Melanocyte of skin (primary cell): ENCODE measurements around a stretch of chr4.

DNA sequence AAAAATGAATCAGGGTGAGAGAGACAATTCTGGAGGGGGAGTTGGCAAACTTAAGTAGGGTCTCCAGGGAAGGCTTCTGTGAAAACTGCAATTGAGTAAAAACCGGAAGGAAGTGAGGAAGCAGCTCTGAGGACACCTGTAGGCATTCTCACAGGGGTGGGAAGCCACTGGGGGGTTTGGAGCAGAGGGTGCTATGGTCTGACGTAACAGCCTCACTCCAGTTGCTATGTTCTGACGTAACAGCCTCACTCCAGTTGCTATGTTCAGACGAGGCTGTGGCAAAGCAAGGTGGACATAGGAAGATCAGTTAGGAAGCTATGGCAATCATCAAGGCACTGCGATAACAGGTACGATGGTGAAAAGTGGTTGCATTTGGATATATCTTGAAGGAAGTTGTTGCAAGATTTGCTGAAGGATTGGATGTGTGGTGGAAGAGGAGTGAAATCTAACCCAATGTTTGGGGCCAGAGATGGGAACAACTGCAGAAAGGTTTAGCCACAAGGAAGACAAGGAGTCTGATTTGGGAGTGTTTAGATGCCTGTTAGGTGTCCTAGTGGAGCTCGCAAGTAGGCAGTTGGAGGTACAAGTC lies 47.9 kb downstream of the EDNRA start:
- CAGE, long polyA plus RNA, 2 experiments = no peak in any of the 2 experiments

- CAGE, long polyA plus RNA, 2 experiments = no peak in any of the 2 experiments
Observed at GRCh38 chr4:147731155-147731826, 597 bp upstream of the ARHGAP10 start.

GRCh38 chr4:147733537-147734531 lies 1.9 kb downstream of the ARHGAP10 start:
- CAGE, long polyA plus RNA, 2 experiments = no peak in any of the 2 experiments

- CAGE, long polyA plus RNA, 2 experiments = no peak in any of the 2 experiments
Observed at GRCh38 chr4:147772438-147773186, 40.7 kb downstream of the ARHGAP10 start.

GRCh38 chr4:147855502-147856174 lies 123.8 kb downstream of the ARHGAP10 start:
- CAGE, long polyA plus RNA, 2 experiments = no peak in any of the 2 experiments

DNA sequence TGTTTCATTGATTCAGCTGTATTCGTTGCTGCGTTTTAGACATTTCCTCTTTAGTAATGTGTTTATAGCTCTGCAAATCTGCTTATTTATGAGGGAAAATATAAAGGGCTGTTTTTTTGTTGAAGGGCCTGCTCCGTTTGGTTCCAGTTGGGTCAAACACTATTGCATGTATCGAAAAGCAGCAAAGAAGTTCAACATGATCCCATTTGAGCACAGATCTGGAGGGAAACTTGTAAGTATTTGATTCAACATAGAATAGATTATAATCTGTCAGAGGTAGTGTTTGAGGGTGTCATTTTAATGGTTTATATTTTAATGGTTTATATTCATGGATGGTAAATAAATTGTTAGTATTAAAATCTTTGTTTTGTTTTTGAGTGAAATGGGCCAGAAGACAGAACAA lies 147.2 kb downstream of the ARHGAP10 start:
- CAGE, long polyA plus RNA, 2 experiments = no peak in any of the 2 experiments

- CAGE, long polyA plus RNA, 2 experiments = no peak in any of the 2 experiments
Observed at GRCh38 chr4:147996429-147997276, 264.8 kb downstream of the ARHGAP10 start.

GRCh38 chr4:148273414-148274032 lies 168.7 kb downstream of the NR3C2 start:
- CAGE, long polyA plus RNA, 2 experiments = no peak in any of the 2 experiments

- CAGE, long polyA plus RNA, 2 experiments = no peak in any of the 2 experiments
Observed at GRCh38 chr4:150391091-150391441, 190.9 kb upstream of the MAB21L2 start.

DNA sequence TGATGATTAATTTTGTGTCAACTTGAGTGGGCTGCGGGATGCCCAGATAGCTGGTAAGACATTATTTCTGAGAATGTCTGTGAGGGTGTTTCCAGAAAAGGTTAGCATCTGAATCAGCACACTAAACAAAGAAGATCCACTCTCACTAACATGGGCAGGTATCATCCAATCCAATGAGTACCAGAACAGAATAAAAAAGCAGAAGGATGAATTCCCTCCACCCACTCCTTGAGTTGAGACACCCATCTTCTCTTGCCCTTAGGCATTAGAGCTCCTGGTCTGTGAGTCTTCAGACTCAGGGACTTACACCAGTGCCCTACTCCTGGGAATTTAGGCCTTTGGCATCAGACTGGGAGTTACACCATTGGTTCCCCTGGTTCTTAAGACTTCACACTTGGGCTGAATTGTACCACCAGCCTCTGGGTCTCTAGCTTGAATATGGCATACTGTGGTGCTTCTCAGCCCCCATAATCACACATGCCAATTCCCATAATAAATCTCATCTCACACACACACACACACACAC lies 185.9 kb upstream of the MAB21L2 start:
- CAGE, long polyA plus RNA, 2 experiments = no peak in any of the 2 experiments

DNA sequence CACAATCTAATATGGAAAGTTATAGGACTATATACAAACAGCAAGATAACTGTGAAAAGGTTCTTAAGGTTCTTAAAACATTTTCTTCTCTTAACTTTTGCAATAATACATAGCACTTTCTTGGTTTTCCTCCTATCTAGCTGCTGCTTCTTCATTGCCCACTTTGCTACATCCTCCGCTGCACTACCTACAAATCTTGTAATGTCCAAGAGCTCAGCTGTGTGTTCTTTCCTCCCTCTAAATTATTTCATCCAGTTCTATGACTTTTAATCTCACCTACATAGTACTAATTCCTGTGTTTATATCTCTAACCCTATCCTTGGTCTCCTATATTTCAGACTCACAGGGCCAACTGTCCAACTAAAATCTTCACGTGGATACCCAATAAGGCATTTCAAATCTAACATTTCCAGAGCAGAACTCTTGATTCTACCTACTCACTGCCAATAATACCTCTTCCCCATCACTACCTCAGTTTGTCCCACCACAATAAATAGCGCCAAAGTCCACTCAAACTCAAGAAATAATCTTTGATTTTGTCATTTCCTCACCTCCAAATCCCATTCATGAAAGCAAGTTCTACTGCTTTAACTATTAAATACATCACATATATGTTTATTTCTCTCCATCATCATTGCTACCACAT lies 165.7 kb downstream of the MAB21L2 start:
- CAGE, long polyA plus RNA, 2 experiments = no peak in any of the 2 experiments

DNA sequence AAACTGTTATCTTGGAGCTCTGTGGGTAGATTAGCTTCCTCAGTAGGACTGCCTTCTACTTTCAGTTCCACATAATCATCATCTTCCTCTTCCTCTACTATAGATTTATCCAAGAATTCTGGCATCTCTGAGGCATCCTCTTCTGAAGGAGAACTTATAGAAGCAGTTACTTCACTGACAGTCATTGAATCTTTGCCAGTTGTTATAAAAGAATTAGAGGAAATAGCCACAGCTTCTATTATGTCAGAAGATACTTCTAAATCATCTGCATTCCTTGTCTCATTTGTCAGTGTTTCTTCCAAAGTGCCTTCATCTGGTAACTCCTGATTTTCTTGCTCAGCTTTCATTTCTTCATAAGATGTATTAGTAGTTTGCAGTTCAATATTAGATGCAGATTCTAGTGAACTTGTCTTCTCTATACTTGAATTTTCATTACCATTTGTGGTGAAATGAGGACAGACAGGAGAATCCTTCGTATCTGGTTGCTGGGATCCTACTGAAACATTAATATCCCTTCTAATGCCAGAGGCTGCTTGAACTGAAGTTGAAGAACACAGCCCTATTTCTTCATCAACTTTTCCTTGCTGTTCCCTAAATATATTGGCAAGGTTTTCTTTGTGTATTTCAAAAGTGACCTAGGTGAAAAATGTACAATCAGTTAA lies 162.6 kb downstream of the LRBA start:
- CAGE, long polyA plus RNA, 2 experiments = no peak in any of the 2 experiments

GRCh38 chr4:151015971-151016698 lies 1.1 kb upstream of the LRBA start:
- CAGE, long polyA plus RNA, 2 experiments = no peak in any of the 2 experiments

DNA sequence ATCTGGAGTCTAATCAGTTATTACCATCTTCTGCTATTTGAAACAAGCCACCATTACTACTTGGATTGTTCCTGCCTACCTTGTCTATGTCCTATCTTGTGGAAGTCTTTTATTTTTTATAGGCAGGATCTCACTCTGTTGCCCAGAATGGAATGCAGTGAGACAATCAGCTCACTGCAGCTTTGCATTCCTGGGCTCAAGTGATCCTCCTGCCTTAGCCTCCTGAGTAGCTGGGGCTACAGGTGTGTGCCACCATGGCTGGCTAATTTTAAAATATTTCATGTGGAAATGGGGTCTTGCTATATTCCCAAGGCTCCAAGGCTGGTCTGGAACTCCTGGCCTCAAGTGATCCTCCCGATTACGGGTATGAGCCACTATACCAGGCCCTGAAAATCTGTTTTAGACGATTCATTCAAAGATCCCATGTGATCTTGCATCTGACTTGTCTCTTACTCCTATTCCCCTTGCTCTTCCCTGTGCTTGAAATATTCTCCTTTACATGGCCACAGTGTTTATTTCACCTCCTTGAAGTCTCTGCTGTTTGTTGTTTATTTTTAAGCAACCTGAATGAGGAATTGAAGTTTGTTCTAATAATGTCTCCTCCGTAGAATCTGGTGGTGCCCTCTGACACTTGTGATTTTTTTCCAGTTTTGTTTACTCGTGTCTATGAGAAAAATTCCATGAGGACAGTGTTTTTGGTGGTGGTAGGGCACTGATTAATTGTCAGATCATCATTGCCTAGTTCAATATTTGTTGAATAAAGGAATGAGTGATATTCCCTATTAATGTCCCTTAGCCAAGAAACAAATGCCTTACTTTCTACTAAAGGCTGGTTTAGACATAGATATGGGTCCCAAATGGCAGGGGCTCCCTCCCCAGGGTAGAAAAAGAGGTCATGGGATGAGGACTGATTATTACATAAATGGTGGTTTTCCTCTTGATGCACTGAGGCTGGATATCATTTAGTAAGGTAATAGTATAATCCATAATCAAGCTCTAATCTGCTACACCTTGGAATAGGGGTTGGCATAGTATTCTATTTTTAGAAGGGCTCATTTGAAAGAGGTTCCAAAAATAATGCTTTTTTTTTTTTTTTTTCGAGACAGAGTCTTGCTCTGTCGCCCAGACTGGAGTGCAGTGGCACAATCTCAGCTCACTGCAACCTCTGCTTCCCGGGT lies 8.0 kb downstream of the RPS3A start:
- CAGE, long polyA plus RNA, 2 experiments = no peak in any of the 2 experiments

GRCh38 chr4:151204797-151205853 lies 71.8 kb upstream of the PRSS48 start:
- CAGE, long polyA plus RNA, 2 experiments = no peak in any of the 2 experiments

GRCh38 chr4:151225842-151226997 lies 50.7 kb upstream of the PRSS48 start:
- CAGE, long polyA plus RNA, 2 experiments = no peak in any of the 2 experiments

GRCh38 chr4:151293756-151294430 lies 16.9 kb downstream of the PRSS48 start:
- CAGE, long polyA plus RNA, 2 experiments = no peak in any of the 2 experiments

DNA sequence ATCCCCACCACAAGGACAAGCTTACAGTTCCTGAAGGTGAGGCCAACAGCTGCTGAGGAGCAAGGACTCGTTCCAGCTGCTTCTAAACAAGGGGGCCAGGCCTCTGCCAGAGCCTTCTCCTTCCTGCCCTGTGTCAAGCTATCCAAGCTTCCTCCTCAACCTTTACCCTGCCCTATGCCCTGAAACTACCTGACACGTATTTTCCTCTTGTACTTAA lies 8.8 kb downstream of the SH3D19 start:
- CAGE, long polyA plus RNA, 2 experiments = no peak in any of the 2 experiments

DNA sequence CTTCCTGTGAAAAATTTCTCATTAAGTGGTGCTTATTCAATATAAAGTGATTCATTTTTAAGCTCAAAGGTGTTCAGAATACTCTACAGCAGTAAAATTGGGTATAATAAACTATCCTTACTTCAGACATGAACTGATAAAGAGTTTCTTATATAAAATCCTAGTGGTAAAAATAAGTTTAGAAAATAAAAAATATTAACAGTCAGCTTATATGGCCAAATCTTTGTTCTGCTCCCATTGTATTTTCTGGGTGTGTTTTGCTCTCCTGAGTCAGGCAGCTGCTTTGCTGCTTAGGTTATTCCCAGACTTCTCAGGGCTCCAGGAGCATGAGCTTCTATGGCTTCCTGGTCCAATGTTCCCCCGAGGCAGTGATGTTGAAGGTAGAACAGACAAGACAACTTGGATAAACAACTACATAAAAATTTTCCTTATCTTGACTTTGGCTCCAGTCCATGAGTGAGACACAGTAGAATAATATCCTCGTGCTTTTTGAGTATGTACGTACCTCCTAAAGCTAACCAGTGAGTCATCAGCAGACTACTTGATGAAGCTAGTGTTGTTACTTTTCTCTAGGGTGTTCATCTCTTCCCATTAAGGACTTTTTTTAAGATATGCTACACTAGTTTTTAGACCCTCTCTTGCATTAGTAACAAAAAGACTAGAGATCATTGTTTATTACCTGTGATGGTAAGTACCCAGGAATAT lies 131.7 kb downstream of the FHIP1A start:
- CAGE, long polyA plus RNA, 2 experiments = no peak in any of the 2 experiments

DNA sequence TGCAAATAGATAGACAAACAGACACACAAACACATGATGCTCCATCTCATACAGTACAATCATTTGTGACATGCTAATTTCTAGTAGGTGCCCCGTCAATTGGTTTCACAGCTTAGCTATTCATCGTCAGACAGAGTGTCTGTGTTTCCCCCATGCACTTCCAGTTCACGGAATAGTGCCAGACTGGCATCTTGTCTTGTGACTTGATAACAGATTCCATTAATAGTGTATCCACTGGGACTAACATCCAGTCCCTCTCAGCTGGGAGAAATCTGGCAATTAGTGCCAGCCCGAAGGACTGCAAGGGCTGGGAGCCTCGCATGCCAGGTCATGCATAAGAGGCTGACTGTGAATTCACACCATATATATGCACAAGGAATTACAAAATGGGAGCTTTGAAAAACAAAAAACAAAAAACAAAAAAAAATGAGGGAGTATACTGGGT lies 20.2 kb upstream of the GATB start:
- CAGE, long polyA plus RNA, 2 experiments = no peak in any of the 2 experiments